Neural cell (in vitro differentiated cells): ENCODE measurements around the gene RGS17.

- RAMPAGE, long total RNA, result no peak
These were observed 887 bp downstream of the MYCT1 start for GRCh38 chr6:152698527-152699040.

DNA sequence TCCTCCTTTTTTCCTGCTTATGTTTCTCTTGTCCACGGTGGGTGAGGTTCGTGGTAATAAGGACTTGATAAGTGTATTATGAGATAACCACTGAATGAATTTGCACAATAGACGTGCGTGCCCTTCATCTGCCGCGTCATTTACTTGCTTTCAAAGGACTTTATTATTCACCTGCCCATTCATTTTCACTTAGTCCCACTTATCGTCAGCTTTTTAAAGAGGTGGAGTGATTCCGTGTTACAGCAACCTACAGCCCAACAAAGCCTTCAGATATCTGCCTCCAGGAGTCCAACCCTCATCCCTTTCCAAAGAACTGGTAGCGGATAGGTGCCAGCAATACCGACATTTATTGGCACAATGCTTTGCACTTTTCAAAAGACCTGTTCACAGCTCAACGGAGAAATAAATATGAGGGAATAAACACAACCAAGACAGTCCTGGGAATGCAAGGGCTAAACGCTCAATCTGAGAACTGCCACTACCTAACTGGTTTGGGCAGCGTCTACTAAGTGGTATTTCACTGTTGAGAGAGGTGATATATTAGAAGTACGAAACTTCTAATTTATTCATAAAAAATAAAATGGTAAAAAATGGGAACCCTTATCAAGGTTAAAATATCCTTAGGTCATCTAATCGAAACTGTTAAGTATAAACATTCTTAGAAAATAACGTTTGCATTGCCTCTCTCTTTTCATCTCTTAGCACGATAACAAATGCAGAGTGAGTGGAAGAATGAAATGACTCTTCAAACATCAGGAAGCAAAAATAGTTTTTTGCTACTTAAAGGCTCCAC, 905 bp upstream of the MTRF1L start:
- RAMPAGE, long total RNA, result no peak

- RAMPAGE, long total RNA, result start-site peak on the minus strand at chr6:153131156-153131267, 1,943 and 3,415 reads in 2 replicates
These were observed at the start of gene RGS17 for GRCh38 chr6:153130871-153131610. Gene RGS17 (minus strand): TSS chr6:153131282.

GRCh38 chr6:154164426-154164822, 125.4 kb downstream of the OPRM1 start:
- RAMPAGE, long total RNA, result no peak

DNA sequence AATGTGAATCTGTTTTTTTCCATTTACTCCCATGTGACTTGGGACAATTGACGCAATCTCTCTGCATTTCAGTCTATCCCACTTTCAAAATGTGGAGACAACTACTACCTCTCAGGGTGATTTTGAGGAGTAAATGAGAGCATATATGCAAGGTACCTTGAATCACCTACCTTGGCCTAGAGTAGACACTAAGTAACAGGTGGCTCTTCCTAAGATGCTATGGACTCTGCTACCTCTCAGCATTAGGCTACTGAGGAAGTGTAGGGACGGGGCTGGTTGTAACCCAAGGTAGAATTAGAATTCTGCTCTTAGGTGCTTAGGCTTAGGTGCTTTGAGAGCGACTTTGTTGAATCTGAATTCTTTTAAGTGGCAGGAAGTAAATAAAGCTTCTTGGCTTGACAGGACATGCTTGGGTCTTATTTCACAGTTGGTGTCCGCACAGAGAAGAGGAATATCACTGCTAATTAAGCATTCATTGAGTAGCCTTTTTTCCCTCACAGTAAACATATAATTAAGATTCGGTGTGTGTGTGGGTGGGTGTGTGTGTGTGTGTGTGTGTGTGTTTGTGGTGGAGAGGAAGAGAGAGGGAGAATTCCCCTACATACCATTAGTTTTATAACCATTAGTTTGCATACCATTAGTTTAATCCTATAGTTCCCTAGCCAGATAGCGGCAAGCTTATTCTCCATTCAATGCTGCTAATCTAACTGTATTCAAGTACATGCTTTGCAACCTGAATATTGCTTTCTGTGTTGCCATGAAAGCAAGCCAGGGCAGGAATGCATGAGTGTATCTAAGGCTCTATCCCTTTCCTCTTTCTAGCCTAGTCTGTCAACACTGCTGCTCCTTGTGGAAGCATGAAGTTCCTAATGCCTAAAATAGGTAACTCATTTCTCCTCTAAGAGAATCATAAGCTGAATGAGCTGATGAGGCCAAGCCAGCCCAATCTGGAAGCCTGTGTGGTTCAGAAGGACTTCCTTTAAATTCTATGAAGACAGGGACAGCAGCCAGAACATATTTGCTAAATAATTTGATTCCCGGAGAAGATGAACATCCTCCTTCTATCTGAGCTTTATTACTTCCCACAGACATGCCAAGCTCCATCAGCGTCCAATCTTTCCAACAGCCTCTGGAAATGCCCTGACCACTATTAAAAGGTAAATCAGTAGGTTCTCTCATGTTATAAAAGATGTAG, 112.4 kb downstream of the IPCEF1 start:
- RAMPAGE, long total RNA, result no peak

GRCh38 chr6:154481259-154481734, 29.2 kb downstream of the CNKSR3 start:
- RAMPAGE, long total RNA, result no peak

GRCh38 chr6:154508281-154509158, 2.0 kb downstream of the CNKSR3 start:
- RAMPAGE, long total RNA, result no peak

GRCh38 chr6:154619262-154619697, 108.8 kb upstream of the CNKSR3 start:
- RAMPAGE, long total RNA, result no peak

- RAMPAGE, long total RNA, result no peak
These were observed 82.1 kb downstream of the TIAM2 start for GRCh38 chr6:155077002-155077792.

GRCh38 chr6:155313961-155314384, 311 bp downstream of the TFB1M start:
- RAMPAGE, long total RNA, result no peak

DNA sequence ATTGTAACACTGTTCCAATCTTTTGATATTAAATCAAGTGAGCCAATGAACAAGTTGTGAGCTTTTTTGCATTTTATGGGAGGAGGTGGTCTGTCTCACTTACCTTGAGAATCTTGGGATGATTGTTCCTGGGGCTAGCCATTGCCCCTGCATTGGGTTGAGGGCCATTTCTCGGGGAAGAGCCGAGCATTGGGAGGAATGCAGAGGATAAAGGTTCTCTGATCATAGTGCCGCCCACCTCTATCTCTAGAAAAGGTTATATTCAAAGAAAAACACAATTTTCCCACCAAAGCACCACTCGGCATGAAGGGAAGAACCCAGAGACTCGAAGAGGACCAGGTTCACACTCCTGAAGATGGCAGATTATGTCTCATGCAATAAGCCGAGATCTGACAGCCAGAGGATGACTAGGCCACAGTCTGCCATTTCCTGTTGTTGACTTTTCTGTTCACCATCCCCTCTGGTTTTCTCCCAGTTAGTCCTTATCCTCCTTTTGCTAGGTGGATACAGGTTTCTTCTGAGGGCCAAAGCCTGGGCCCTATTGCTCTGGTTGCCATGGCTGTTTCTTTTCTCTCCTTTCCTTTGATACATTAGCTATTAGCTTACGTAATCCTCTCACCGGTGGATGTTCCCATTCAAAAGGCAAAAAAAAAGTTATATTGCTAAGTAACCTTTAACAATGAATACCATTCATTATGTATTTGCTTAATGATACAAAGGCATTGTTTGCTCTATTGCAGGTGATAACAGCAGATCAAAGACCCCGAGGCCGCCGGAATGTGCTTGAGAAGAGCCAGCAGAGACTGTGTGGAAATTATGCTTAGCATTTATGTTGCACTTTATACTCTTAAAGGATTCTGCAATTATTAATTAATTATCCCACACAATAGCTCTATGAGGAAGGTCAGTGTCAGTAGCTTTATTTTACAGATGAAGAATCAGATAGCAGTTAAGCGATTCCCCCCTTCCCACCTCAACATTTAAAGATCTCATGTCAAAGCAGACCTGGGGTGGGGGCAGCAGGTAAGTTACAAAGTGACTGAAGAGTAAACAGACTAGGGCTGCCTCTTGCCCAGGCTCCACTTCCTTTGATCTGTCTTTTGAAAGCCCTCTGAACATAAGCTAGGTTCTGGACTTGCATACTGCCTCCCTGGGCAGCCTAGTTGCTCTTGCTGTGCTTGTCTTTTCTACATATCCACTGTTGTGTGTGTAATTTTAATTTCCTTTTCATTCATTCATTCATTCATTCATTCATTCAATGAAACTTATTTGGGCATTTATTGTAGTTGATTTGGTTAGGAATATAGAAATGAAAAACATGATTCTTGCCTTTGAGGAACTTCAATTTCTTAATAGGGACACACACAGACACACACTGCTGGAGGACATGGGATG, 14.4 kb upstream of the TFB1M start:
- RAMPAGE, long total RNA, result no peak

DNA sequence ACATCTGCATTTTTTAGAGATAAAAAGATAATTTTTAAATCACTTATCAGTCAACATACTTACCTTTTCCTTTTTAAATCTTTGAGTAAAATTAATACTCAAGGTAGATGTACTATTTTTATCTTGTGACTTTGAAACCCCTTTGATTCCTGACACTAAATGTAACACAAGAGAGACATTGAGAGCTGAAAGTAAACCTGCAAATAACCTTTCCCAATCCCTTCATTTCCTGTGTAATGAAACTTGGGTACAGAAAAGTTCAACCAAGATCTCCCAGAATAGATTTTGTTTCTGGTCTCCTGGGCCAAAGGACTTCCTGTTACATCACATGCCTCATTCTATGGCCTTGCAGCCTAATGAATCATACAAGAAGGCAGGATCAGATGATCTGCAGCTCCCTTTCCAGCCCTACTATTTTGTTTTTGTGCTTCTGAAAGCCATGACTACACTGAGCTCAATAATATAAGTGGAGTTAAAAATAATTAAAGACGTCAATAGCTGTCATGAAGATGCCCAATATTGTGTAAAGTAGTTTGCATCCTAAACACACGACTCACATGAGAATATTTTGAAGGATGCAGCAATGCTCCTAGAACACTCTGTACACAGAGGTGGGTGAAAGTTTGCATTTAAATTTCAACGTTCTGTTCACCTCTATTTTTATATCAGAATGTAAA, 73.3 kb upstream of the NOX3 start:
- RAMPAGE, long total RNA, result no peak

- RAMPAGE, long total RNA, result no peak
These were observed 379.3 kb upstream of the NOX3 start for GRCh38 chr6:155834969-155835404.

DNA sequence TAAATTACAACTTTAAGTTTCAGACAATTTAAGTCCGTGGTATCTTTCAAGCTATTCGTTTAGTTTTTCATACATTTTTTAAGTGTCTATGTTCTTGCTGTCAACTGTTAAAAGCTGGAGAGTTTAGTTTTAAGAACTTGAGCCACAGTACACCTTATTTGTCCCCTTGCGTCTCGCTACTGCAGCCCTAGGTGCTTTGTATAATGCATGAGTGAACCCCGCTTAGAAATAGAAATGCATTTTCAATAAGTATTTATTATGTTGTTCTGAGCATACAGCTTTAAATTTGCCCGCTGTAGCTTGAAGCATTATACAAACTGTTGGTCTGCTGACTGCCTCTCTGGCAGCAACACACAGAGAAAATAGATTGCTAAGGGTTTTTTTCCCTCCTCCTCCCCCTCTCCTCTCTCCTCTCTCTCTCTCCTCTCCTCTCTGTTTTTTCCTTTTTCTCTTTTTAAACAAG, 91.0 kb upstream of the ARID1B start:
- RAMPAGE, long total RNA, result no peak

DNA sequence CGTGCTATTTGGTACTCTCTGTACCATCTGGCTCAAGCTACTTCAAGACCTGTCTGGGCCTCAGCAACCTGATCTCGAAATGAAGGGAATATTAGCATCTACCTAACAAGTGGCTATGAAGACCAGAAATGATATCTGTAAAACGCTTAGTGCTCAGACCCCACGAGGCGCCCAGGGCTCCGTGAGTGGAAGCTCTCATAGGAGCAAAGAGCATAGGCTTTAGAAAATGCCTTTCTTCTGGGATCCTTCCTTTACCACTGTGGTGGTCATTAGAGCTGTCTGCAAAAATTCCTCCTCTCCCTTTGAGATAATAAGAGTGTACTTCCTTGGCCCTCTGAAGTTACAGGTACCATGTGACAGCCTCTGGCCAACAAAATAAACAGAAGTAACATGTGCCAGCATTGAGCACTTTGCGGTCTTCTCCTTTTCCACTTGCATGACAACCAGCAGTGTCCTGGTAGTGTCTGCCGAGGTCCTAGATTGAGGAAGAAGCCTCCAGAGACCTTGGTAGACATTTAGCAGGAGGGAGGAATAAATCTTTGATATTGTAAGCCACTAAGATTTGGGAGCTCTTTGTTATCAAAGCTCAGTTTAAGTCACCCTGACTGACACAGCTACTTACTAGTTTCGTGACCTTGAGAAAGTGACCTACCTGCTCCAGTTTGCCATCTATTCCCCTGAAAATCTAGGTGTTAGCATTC, 87.6 kb upstream of the ARID1B start:
- RAMPAGE, long total RNA, result no peak

DNA sequence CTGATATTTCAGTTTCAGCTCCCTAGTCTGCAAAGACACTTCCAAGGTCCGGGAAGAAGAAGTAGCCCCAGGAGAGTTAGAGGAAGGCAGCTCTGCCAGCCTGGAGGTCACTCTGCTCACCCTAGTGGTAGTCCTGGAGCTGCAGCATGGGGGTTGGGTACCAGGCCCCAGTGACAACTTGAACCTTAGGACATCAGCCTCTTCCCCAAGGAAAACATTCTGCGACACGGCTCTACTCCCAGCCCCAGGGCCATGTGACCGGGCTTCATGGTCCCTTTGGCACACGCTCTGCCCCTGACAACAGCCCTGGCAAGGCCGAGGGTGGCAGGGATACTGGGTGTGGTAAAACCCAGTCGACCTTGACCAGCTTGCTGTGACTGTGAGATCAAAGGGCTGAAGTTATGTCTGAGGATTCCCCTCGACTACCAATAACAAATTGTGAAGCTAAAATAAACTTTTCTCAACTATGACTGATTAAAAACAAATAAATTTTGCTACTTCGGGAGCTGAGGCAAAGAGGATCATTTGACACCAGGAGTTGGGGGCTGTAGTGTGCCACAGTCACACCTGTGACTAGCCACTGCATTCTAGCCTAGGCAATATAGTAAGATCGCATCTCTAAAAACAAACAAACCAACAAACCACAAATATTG, 24.4 kb upstream of the ARID1B start:
- RAMPAGE, long total RNA, result no peak

GRCh38 chr6:156778175-156778518, 969 bp downstream of the ARID1B start:
- RAMPAGE, long total RNA, result no peak

GRCh38 chr6:156794824-156795460, 17.8 kb downstream of the ARID1B start:
- RAMPAGE, long total RNA, result no peak

DNA sequence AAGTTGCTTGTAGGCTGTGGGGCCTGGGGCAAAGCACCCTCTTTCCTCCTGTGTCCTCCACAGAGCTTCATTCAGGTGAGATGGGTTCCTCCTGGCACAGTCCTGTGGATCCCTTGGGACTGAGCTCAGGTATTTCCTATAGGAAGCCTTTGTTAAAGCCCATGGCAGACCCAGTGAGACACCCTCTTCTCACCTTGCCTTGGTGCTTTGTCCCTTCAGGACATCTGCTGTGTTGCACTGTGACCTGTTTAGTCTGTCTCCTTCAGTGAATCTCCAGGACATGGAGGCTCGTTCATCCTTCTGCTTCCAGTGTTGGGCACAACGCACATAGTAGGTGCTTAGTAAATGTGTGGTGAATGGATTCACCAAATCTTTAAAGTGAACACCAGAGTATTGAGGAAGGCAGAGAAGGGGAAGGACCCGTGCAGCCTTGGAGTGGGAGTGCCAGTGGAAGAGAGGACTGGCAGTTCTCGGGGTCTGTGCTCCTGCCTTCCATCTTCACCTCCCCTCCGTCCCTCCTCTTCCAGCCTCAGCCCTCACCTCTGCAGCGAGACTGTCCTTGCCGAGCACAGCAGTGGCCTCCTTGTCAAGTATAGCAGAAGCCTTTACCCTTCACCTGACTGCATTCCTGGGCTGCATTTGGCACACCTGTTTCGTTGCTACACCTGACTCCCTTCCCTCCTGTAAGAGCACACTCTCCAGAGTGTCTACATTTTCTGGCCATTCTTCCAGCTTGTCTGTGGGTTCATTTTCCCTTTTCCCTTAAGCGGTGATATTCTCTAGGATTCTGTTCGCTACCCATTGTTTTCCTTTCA, 49.2 kb downstream of the ARID1B start:
- RAMPAGE, long total RNA, result no peak

GRCh38 chr6:156955664-156956301, 178.6 kb downstream of the ARID1B start:
- RAMPAGE, long total RNA, result no peak